ENCODE results near the genes ATAD3B and FNDC10.

GRCh38 chr1:1429488-1430051 is 3.9 kb downstream of the TMEM88B start:
- PRO-cap, result bidirectional peak, plus-strand start at chr1:1429885, minus-strand start at chr1:1429793

DNA sequence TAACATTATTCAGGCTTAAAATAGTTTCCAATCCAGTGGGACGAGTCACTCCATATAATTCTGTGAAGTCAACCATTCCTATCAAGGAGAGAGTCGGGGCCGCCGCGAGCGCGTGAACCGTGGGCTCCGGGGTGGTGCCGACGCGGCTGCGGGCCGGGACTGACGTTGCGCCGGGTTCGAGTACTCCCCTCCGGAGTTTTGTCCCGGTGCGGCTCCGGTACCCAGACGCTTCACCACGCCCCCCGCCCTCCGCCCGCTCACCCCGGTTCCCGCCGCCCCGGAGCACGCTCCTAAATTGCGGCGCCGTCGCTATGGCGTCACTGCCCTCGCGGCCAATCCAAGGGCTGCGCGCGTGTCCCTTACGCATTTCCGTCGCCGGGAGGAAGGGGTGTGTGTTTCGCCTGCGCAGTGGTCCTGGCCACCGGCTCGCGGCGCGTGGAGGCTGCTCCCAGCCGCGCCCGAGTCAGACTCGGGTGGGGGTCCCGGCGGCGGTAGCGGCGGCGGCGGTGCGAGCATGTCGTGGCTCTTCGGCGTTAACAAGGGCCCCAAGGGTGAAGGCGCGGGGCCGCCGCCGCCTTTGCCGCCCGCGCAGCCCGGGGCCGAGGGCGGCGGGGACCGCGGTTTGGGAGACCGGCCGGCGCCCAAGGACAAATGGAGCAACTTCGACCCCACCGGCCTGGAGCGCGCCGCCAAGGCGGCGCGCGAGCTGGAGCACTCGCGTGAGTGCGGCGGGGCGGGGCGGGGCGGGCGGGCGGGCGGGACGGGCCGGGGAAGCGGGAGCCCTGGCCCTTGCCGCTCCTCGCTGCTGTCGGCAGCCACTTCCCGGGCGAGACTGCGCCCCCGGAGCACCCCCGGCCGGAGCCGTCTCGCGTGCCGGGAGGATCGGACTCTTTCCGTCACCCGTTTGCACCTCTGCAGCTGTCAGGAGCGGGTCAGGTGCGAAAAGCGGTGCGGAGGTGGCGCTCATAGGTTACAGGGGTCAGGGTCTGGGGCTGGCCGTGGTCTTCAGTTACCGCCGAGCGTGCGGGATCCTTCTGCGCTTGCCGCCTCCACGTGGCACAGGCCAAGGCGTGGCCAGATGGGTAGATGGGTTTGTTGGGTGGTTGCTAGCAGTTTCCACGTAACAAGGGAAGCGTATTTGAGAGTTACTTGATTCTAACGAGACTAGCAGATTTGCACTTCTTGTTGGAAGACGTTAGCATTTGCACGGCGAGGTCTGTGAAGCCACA is at the start of gene ATAD3B:
Gene ATAD3B (plus strand): TSS at position 395 of the 1,229 bp plus-strand sequence.
- PRO-cap, result bidirectional peak, plus-strand start at position 395 of the sequence, minus-strand start at position 292 of the sequence

GRCh38 chr1:1533995-1534604 is 6.3 kb downstream of the TMEM240 start:
- PRO-cap, result no peak

DNA sequence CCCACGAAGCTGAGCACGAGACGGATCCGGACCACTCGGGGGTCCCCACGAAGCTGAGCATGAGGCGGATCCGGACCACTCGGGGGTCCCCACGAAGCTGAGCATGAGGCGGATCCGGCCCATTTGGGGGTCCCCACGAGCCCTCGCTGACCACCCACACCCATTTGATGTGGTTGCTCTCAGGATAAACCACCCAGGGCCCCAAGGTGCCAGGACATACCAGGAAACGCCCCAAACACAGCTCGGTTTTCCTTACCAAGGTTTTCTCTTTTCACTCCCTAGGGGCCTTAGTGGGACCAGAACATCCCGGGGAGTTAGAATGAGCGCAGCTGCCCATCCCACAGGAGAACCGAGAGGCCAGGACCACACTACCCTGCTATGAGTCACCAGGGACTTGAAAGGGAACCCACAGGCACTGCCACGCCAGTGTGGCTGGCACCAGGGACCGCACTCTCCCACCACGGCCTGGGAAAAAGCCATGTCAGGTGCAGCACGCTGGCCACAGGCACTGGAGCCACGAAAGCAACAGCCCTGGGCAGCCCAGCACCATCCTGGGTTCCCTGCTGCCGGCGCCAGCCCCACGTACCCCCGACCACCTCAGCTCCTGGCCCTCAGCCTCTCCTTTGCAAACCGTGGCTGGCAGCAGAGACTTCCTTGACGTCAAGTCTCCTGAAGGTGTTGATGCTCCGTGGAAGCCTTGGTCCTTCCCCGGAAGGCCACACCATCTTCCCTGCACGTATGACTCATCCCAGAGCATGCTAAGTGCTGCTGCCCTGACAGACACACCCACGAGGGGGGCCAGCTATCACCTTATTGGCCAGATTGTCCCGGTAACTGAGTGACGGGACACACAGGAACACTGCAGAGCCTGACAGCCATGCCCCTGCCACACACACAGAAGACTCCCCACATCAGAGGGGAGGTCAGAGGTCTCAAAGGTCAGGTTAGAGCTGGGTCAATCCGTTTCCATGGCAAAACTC is 14.1 kb upstream of the TMEM240 start:
- PRO-cap, result no peak

DNA sequence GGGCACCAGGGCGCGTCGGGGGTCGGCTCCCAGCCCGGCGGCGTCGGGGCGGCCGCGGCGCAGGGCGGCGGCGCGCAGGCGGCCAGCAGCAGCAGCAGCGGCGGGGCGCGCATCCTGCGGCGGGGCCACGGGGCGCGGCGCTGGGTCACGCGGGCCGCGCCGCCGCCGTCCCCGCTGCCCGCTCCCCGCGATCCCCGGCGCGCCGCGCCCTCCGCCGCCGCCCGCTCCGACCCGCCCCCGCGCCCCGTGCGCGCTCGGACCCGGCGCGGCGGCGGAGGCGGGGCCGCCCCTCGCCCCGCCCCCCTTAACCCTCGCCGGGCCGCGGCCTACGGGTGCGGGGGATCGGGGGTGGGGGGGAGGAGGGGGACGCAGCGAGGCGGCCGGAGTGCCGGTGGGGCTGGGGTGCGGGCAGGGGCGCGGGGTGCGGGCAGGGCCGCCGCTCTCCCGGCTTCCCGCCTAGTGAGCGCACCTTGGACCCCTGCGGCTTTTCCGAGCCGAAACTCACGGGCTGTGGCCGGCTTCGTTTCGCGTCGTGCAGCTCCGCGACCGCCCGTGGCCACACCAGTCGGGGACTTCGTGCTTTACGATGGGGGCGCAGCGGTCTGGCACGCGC is at the start of gene FNDC10:
Gene FNDC10 (minus strand): TSS at position 233 of the 613 bp plus-strand sequence.
- PRO-cap, result unidirectional peak, minus-strand start at position 213 of the sequence

DNA sequence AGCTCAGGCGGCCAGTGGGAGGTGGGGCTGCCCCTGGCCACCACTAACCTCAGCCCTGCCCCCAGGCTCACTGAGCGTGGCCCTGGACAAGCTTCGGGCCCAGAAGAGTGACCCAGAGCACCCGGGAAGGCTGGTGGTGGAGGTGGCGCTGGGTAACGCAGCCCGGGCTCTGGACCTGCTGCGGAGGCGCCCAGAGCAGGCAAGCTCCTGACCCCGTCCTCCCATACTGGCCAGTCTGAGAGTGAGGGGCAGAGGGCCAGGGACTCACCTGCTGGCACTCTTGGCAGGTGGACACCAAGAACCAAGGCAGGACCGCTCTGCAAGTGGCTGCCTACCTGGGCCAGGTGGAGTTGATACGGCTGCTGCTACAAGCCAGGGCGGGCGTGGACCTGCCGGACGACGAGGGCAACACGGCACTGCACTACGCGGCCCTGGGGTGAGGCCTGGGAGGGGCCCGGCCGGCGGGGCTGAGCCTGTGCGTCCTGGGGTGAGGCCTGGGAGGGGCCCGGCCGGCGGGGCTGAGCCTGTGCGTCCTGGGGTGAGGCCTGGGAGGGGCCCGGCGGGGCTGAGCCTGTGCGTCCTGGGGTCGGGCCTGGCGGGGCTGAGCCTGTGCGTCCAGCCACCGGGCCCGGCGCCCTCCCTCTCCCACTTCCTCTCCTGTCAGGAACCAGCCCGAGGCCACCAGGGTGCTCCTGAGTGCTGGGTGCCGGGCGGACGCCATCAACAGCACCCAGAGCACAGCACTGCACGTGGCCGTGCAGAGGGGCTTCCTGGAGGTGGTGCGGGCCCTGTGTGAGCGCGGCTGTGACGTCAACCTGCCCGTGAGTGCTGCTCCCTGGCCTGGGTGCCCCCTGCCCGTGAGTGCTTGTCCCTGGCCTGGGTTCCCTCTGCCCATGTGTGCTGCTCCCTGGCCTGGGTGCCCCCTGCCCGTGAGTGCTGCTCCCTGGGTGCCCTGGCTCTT is 4.7 kb upstream of the MMP23B start:
- PRO-cap, result bidirectional peak, plus-strand start at position 663 of the sequence, minus-strand start at position 404 of the sequence

DNA sequence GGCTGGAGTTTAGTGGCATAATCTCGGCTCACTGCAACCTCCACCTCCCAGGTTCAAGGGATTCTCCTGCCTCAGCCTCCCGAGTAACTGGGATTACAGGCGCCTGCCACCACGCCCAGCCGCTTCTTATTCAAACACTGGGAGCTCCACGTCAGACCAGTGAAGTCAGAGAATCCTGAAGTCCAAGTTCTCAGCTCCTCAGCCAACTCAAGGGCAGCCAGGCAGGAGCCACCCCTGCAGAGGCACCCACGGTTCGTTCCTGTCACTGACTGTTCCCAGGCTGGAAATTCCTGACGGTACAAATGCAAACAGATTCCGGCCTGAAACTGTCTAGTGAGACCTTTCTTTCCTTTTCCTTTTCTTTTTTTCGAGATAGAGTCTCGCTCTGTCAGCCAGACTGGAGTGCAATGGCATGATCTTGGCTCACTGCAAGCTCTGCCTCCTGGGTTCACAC is 11.7 kb downstream of the SLC35E2B start:
- PRO-cap, result bidirectional peak, plus-strand start at position 210 of the sequence, minus-strand start at position 128 of the sequence

- PRO-cap, result bidirectional peak, plus-strand start at chr1:1759946, minus-strand start at chr1:1759849
Observed at GRCh38 chr1:1759660-1760282, 18.5 kb downstream of the NADK start.

DNA sequence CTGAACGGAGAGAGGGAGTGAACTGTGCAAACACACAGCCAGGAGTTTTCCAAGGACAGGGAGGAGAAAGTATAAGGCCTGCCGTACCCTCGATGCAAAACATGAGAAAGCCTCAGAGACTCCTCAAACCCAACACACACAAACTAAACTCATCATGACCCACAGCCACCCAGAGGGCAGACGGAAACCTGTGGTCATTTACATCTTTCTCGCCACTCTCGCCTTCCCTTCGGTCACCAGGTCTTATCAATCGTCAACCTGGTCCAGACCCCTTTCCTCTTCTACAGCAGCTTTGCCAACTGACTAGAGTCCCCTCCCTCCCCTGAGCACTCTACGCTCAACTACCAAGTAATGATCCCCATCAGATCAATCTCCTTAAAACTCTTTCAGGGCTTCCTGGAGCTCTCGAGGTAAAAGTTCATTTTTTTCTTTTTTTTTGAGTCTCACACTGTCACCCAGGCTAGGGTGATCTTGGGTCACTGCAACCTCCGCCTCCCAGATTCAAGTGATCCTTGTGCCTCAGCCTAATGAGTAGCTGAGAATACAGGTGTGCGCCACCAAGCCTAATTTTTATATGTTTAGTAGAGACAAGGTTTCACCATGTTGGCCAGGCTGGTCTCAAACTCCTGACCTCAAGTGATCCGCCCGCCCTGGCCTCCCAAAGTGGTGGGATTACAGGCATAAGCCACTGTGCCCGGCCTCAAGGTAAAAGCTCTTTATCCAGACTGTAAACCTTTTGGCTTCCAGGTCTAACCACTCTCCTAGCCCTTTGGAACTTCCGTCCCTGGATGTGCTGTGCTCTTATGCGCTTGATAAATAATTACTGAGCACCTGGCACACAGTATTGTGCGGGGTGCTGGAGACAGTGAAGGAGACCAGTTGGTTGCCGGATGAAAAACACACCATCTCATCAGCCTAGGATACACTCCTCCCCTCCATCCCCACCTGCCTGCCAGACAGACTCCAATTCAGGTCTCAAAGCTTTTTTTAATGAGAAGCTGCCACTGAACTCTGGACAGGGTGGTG is 9.6 kb downstream of the GNB1 start:
- PRO-cap, result bidirectional peak, plus-strand start outside the sequence, minus-strand start at position 965 of the sequence

GRCh38 chr1:1882026-1882306 is 8.9 kb downstream of the GNB1 start:
- PRO-cap, result bidirectional peak, plus-strand start at chr1:1882119, minus-strand start at chr1:1881964

GRCh38 chr1:1894163-1895294 is 3.6 kb upstream of the GNB1 start:
- PRO-cap, result bidirectional peak, plus-strand start at chr1:1894445, minus-strand start at chr1:1894293; bidirectional peak, plus-strand start at chr1:1894849, minus-strand start at chr1:1894739

DNA sequence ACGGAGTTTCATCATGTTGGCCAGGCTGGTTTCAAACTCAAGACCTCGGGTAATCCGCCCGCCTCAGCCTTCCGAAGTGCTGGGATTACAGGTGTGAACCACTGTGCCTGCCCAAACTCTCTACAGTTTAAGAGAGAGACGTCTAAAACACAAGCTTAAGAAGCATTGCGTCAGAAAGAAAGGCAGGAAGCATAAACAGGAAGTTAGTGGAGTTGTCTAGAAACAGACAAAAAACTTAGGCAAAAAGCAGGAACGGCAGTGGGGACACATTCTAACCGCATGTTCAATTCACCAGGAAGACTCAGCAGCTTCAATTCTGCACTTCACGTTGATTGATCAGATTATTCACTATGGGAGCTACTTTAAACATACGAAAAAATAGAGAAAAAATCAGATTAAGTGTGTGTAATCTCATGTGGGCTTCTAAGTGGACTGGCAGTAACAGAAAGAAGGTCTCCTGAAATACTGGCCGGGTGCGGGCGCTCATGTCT is 7.4 kb downstream of the CFAP74 start:
- PRO-cap, result no peak

DNA sequence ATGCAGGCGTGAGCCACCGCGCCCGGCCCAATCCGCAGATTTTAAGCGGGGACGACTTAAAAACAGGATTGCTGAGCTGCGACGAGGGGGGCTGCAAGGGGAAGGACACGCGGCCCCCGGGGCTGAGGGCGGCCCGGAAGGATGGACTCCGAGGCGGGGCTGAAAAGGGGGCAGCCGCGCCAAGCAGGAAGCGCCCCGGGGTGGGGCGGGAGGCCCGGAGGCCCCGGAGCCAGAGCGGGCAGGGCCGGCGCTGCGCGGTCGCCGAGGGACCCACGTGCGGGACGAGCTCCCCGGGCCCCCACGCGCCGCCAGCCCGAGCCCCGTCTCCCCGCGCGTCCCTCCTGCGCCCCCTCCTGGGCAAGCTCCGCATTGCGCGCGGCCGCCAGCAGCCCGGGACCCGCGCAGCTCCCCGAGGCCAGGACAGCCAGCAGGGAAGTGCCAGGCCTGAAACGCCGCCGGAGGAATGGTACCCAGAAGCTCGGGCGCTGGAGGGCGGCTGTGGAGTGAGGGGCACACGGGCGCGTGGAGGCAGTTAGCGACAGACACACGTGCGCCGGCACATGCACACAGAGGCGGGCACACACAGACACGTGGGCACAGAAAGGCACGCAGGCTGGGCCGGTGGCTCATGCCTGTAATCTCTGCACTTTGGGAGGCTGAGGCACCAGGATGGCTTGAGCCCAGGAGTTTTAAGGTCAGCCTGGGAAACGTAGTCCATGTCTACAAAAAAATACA is 5.4 kb upstream of the PRKCZ start:
- PRO-cap, result no peak

DNA sequence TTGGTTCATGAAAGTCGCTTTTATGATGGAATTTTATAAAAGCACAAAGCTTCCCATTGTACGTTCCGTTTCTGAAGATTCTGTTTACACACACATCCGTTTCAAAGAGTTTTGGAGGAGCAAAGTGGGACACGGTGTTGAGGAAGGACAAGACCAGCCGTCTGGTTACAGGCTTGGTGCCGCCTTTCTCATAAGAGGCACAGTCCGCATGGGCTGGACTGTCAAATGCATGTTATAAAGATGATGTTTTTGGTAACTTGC is 60.3 kb downstream of the FAAP20 start:
- PRO-cap, result no peak

DNA sequence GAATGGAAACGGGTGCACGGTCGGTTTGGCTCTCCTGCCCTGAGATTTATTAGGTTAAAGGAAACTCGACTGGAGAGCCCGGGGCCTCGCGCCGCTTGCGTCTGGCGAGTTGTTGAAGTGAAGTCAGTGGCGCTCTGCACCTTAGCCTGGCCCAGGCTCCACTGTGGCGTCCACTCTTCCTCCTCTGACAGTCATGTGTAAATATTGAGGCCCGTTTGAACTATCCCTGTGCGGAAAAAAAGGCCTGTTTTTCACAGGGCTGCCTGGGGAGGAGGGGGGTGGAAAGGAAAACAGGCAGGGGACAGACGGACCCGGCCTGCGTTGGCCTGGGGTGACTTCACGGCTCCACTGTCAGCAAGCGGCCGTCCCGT is 60.0 kb downstream of the FAAP20 start:
- PRO-cap, result no peak

GRCh38 chr1:2139797-2140371 is 54.7 kb downstream of the FAAP20 start:
- PRO-cap, result no peak

- PRO-cap, result unidirectional peak, plus-strand start at chr1:2193872; bidirectional peak, plus-strand start at chr1:2194038, minus-strand start at chr1:2193962
Observed at GRCh38 chr1:2193611-2194232, 850 bp downstream of the FAAP20 start.

GRCh38 chr1:2214582-2215170 is 13.4 kb upstream of the SKI start:
- PRO-cap, result bidirectional peak, plus-strand start at chr1:2214831, minus-strand start at chr1:2214750

- PRO-cap, result no peak
Observed at GRCh38 chr1:2229818-2230016, 1.6 kb downstream of the SKI start.

- PRO-cap, result bidirectional peak, plus-strand start at chr1:2231852, minus-strand start at chr1:2231760; bidirectional peak, plus-strand start at chr1:2232222, minus-strand start at chr1:2232016
Observed at GRCh38 chr1:2231559-2232411, 3.7 kb downstream of the SKI start.

Measured in rectum (tissue), 1 donor.